Uterus (tissue), 7 donors: Measurements from ENCODE around the gene AUNIP.

DNA sequence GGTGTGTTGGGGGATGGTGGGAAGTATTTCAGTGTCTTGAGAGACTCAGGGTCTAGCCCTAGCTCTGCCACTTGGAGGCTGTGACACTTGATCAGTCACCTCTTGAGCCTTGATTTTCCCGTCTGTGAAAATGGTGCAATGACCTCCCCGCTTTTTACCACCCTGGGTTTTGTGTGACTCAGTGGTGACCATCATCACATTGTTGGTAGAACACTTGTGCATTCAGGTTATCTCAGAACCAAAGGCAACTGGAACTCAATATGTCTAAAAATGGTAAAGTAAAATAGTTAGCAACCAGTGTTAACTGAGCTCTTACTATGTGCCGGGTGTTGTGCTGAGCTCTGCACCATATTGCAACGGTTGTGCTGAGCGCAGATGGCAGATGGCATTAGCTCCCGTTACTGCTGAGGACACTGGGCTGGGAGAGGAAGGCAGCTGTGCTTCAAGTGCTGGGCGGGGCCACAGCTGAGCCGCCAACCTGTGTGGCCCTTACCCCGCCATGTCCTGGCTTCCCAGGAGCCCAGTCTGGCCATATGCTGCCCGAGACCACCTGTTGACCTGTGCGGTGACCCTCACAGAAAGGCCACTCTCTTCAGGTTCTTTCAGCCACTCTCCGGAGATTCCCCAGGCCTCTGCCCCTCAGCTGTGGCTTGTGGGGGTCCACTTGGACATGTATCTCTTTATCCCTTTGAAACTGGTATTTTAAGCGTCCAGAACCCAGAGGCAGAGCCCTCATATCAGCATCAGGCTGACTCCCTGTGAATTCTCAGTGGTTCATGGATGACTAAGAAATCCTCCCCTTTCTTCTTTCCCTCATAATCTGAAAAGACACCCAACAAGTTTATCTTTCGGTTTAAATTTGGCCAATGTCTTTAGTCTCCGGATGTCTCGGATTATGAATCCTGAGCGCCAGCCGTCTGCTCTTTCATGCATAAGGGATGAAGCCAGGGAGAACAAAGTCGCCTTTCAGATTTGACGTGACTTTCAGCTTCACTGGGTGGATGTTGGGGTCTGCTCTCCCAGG, 26.3 kb downstream of the LDLRAP1 start:
- PRO-cap, 4 experiments = no peak in any of the 4 experiments
- RAMPAGE, long total RNA, 2 experiments = no peak in any of the 2 experiments
- RRBS = no CpG with 5 or more reads among the region's 20 CpGs

DNA sequence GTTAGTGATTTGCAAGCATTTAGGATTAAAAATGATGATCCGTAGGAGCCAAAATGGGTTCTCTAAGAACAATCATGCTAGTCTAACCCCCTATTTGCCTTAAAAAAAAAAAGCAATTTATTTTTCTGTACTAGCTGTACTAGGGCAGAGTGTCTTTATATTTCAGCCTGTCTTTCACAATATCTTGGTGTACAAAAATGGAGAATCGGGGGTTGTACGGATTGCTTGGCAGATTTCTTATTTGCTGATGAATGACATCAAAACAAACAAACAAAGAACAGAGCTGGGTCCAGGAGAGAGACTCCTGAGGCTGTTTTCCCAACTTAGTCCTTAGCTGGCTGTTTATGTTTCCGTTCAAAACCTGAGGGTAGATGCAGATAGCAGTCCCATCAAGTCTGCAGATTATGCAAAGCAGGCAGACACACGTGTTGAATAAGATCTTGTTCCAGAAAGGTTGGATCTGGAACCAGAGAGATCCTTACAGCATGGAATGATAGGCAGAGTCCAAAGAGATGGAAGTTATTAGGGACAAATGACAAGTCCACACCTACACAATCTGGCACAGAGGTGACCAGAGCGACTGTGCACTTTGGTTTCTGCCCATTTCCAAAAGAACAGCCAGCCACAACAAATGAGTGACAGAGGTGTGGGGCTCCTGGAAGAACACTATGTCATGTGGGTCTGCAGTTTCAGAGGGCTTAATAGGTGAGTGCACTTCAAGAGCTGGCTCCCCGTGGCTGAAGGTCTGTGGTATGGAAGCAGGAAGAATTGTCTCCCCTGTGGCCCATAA, 65.5 kb downstream of the MAN1C1 start:
- PRO-cap, 4 experiments = no peak in any of the 4 experiments
- RAMPAGE, long total RNA, 2 experiments = no peak in any of the 2 experiments
- RRBS = no CpG with 5 or more reads among the region's 7 CpGs

DNA sequence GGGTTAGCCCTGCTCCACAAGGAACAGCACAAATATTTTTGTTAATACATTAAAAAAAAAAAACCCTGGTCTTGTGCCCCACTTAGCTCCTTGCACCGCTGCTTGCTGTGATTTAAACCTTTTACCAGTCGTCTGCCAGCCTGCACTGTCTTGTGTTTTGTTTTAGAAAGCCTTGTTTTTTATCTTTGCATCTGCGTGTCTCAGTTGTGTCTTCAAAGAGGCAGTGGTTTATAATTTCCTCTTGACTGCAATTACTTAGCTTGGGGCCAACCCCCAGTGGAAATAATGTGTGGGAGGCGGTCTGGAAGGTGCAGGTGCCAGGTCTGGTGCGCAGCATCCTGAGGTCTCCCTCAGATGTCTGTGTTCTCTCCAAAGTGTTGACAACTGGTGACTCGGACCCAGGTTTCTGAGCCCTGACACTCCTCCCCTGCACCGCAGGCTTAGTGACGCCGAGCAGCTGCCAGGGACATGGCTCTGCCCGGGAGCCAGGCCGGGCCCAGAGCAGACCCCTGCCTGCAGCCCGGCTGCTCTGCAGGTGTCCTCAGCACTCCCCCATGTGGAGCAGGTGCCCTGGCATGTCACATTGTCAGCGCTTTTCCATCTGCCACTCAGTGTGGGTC, 25.1 kb upstream of the SELENON start:
- PRO-cap, 4 experiments = no peak in any of the 4 experiments
- RAMPAGE, long total RNA, 2 experiments = no peak in any of the 2 experiments
- RRBS = no CpG with 5 or more reads among the region's 13 CpGs

- PRO-cap, 4 experiments = no peak in any of the 4 experiments
- RAMPAGE, long total RNA, 2 experiments = no peak in any of the 2 experiments
- RRBS = 89% methylated on average over 4 of the region's 20 CpGs
Measured at GRCh38 chr1:25777944-25778622, 21.9 kb upstream of the SELENON start.

DNA sequence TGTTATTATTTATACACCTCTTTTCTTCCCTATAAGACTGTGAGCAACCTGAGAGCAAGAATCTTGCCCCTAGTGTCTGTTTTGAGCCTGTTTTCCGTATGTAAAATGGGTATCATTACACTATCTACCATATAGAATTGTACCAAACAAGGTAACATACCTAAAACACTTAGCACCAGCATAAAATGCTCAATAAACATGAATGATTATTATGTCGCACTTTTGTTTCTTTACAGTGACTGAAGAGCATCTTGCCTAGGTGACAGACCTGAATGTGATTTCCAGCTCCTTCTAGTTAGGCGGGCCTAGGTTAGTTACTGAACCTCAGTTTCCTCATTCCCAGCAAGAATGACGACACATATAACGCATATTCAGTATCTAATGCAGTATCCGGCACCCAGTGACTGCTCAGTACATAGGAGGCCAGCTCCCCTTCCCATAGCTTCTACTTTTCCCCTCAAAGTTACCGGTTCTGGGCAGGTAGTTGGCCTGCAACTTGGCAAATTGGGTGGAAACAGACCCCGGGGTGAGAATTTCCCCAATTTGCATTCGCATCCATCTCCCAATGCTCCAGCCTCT, 823 bp downstream of the AUNIP start:
- PRO-cap, 4 experiments = no peak in any of the 4 experiments
- RAMPAGE, long total RNA, 2 experiments = no peak in any of the 2 experiments
- RRBS = 20% methylated on average over 3 of the region's 9 CpGs

GRCh38 chr1:25859041-25860073, at the start of gene AUNIP:
AUNIP (minus strand) TSS chr1:25859457.
- PRO-cap, 4 experiments = peak in 4 of 4 experiments; most common plus-strand start chr1:25859552 (in 4); most common minus-strand start chr1:25859410 (in 1)
- RAMPAGE, long total RNA, 2 experiments = start-site peak on the minus strand in 1 of 2 experiments, at chr1:25859364-25859420 at its widest, 6 to 44 reads per replicate
- RRBS = 2% methylated on average over 21 of the region's 78 CpGs

DNA sequence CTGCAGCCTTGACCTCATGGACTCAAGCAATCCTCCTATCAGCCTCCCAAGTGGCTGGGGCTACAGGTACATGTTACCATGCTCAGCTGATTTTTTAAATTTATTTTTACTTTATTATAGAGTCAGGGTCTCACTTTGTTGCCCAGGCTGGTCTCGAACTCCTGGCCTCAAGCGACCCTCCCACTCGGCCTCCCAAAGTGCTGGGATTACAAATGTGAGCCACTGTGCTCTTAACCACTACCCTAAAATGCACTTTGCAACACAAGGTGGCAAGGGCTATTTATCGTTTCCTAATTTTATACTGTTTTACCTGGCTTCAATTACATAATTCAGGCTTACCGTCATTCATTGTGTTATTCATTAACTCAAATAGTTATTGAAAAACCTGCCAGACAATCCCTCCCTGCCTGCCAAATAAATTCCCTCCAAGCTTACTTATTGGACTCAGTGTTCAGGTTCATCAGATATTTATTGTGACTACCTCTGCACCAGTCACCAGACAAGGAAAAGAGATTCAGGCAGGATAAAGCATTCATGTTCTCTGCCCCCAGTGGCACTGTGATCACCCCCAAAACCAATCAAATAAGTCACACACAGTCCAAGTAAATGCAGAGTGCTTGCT, 8.0 kb upstream of the AUNIP start:
- PRO-cap, 4 experiments = peak in 2 of 4 experiments; most common plus-strand start position 498 of the sequence (in 2); most common minus-strand start position 256 of the sequence (in 1)
- RAMPAGE, long total RNA, 2 experiments = no peak in any of the 2 experiments
- RRBS = no CpG with 5 or more reads among the region's 5 CpGs

GRCh38 chr1:25907468-25907941, 1.3 kb upstream of the STMN1 start:
- PRO-cap, 4 experiments = no peak in any of the 4 experiments
- RAMPAGE, long total RNA, 2 experiments = no peak in any of the 2 experiments
- RRBS = no CpG with 5 or more reads among the region's 8 CpGs

DNA sequence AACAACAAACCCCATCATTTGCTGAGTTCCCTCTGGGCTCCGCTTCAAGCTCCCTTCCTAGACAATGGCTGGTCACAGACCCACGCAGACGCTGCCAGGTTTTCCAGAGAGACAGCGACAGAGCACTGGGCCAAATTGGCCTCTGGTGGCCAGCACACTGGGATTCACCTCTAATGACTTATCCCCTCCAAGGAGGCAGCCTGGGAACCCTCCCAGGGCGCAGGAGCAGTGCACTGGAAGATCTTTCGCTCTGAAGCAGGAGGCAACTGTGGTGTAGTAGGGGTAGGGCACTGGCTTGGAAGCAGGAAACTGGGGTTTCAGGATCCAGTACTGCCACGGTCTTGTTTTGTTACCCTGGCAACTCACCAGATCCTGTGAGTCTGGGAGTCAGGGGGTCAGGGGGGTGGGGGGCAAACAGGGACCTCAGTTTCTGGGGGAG, 21.0 kb upstream of the STMN1 start:
- PRO-cap, 4 experiments = no peak in any of the 4 experiments
- RAMPAGE, long total RNA, 2 experiments = no peak in any of the 2 experiments
- RRBS = no CpG with 5 or more reads among the region's 7 CpGs

GRCh38 chr1:26233562-26234094, 372 bp upstream of the CEP85 start:
- PRO-cap, 4 experiments = peak in 4 of 4 experiments; most common minus-strand start chr1:26234027 (in 3)
- RAMPAGE, long total RNA, 2 experiments = no peak in any of the 2 experiments
- RRBS = 9% methylated on average over 5 of the region's 23 CpGs

DNA sequence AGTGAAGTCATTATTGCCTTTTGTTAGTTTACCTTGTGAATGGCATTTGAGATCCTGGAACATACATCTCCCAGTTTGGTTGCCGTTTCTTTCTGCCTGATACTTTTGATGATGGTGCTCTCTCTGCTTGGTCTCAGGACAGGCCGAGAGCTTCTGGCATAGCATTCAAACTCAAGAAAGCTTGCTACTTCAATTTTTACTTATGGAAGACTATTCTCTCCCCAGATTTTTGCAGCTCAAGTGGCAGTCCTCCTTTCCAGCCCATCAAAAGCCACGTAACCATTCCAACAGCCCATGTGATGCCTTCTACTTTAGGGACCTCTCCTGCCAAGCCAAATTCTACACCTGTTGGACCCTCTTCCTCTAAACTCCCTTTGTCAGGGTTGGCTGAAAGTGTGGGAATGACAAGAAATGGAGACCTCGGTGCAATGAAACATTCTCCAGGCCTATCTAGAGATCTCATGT, 21.0 kb downstream of the CEP85 start:
- PRO-cap, 4 experiments = no peak in any of the 4 experiments
- RAMPAGE, long total RNA, 2 experiments = no peak in any of the 2 experiments
- RRBS = no CpG with 5 or more reads among the region's 4 CpGs

DNA sequence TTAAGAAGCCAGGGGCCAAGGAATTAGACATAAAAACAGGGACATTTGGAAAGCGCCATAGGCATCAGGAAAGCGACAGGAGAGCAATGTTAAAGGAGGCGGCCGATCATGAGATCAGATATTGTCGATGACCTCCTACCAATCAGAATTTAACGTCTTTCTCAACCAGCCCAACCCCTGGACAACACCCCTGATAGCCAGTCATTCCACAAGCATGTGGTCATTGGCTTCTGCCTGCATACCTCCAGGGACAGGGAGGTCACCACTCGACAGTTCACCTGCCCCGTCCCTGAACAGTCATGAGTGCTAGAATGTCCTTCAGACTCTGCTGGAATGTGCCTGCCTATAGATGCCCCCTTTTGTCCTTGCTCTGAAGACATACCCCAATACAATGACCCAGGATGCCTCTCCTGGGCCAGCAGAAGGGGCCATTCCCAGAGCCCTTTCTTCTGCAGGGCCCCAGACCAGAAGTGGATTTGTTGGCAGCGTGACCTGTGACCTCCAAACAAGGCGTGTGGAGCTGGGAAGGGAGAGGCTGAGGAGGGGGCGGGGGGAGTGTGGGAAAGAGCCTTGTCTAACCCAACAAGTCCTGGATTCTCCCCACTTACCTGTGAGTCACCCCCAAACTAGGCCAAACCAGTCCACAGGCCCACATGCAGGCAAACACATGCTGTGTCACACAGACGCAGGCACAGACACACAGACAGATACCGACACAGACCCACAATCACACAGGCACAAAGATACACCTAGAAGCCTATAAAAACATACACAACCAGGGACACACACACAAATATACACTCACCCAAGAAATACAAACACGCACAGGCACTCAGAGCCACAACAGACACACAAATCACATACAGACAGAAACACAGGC, 2.2 kb downstream of the CRYBG2 start:
- PRO-cap, 4 experiments = no peak in any of the 4 experiments
- RAMPAGE, long total RNA, 2 experiments = no peak in any of the 2 experiments
- RRBS = no CpG with 5 or more reads among the region's 14 CpGs

DNA sequence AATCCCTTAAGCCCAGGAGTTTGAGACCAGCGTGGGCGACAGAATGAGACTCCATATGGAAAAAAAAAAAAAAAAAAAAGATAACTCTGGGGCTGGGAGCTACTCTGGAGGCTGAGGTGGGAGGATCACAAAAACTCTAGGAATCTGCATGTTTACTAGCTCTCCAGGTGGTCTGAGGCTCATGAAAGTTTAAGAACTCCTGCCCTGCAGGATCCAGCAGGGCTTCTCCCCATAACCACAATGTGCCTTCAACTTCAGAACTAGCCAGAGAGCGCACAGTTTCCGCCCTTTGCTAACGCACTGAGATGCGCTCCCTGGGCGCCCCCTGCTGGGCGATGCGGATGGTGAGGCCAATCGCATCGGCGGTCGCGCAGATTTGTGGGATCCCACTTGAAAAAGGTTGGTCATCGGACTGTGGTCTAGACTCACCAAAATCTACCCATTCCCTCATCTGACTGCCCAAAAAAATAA, 8.8 kb downstream of the ZNF683 start:
- PRO-cap, 4 experiments = no peak in any of the 4 experiments
- RAMPAGE, long total RNA, 2 experiments = no peak in any of the 2 experiments
- RRBS = no CpG with 5 or more reads among the region's 15 CpGs

DNA sequence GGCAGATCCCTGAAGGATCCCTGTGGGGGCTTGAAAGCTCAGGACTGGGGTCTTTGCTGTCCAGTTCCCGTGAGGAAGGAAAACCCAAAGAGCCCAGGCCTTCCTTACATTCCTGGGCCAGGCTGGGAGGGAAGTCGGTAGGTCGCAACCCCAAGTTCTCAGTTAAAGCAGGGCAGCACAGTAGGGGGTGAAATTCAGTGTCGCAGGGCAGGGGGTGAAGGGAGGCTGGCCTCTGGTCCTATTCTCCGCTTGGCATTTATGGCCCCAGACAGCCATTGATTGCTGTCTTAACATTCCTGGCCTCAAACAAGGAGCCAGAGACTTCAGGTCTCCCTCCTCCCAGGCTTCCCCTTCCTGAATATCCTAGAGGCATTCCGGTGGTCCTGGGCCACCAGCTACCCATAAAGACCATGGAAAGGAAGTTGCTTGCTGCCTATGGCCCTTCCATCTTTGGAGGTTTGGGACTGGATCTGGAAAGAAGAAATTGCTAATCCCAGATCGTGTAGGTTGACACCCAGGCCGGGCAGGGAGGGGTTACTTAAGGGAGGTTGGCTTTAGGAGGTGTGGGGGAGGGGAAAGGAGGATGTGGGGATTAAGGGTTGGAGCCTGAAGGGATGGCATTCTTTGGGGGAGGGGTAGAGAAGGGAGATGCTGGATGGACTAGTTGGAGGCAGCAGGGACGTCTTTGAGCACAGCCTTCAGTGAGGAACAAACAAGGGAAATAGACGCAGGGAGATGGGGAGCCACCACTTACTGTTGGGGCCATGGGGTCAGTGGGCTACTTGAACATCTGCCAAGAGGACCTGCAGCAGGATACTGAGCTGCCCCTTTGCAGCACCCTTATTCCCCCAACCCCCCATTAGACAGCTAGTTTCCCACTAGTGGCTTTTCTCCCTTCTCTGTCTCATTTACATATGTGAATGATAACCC, 1.8 kb downstream of the LIN28A start:
- PRO-cap, 4 experiments = no peak in any of the 4 experiments
- RAMPAGE, long total RNA, 2 experiments = no peak in any of the 2 experiments
- RRBS = no CpG with 5 or more reads among the region's 10 CpGs

- PRO-cap, 4 experiments = peak in 4 of 4 experiments; most common plus-strand start chr1:26472819 (in 1); most common minus-strand start chr1:26473038 (in 4)
- RAMPAGE, long total RNA, 2 experiments = start-site peak on the plus strand in 1 of 2 experiments, at chr1:26472614-26472620 at its widest, 16 reads per replicate
- RRBS = 3% methylated on average over 8 of the region's 76 CpGs
Measured at GRCh38 chr1:26472587-26473138, 423 bp downstream of the HMGN2 start.

DNA sequence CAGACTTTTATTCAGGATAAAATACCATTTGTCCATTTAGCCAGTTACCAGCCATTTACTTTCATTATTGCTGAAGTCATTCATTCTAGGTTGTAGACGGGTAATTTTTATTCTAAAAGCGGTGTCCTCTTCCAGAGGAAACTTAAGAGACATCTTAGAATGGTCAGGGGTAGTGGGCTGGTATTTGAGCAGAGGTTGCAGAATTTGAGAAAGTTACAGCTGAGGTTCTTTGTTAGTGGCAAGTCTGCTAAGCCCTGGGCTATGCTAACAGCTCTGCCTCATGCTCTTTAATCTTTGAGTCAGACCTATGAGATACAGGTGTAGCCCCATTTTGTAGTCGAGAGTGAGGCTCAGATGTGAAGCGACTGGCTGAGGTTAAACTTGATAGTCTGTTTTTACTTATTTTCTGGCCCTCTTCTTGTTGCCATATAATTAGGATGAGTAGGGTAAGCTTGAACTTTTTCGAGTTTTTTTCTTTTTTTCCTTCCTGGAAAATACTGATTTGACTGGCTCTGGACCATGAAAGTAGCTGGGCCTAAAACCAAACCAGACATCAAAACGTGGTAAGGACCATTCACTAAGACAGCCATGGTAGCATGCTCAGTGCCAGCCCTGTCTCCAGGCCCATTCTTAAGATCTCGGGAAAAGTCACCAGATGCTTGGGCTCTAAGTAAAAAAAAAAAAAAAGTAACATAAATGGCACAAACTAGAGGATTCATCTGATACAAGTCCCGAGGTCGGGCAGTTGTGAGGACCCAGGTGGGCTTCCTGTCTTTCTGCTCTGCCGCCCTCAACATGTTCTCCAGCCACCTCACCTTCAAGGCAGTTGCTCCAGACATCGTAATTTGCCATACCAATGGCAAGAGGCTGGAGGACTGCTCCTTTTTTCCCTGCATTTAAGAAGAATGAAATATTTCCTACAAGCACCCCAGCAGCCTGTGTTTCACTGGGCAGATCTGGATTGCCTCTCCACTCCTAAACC, 4.9 kb downstream of the HMGN2 start:
- PRO-cap, 4 experiments = no peak in any of the 4 experiments
- RAMPAGE, long total RNA, 2 experiments = no peak in any of the 2 experiments
- RRBS = no CpG with 5 or more reads among the region's 11 CpGs

GRCh38 chr1:26530967-26531601, 1.5 kb downstream of the RPS6KA1 start:
- PRO-cap, 4 experiments = peak in 1 of 4 experiments; most common plus-strand start chr1:26531246 (in 1); most common minus-strand start chr1:26531157 (in 1)
- RAMPAGE, long total RNA, 2 experiments = no peak in any of the 2 experiments
- RRBS = no CpG with 5 or more reads among the region's 9 CpGs

DNA sequence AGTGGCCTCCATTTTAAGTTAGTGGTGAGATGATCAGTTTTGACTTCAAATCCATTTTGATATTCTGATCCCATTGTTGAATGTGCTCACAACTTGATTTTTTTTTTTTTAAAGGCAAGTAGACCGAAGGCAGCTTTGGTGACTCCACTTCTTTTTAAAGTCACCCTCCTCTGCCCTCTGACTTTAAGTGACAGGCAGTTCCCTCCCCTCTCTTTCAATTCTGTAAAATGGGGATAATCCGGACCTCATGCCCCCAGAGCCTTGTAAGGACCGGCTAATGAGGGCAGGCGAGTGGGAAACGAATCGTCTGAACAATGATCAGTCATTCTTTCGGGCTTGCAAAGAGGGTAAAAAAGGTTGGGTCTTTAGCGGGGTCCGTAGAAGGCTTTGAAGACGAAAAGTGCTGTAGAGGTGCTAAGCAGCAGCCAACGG, 885 bp upstream of the ARID1A start:
- PRO-cap, 4 experiments = no peak in any of the 4 experiments
- RAMPAGE, long total RNA, 2 experiments = no peak in any of the 2 experiments
- RRBS = no CpG with 5 or more reads among the region's 11 CpGs

- PRO-cap, 4 experiments = no peak in any of the 4 experiments
- RAMPAGE, long total RNA, 2 experiments = no peak in any of the 2 experiments
- RRBS = no CpG with 5 or more reads among the region's 7 CpGs
Measured at GRCh38 chr1:26720297-26721079, 24.7 kb downstream of the ARID1A start.

DNA sequence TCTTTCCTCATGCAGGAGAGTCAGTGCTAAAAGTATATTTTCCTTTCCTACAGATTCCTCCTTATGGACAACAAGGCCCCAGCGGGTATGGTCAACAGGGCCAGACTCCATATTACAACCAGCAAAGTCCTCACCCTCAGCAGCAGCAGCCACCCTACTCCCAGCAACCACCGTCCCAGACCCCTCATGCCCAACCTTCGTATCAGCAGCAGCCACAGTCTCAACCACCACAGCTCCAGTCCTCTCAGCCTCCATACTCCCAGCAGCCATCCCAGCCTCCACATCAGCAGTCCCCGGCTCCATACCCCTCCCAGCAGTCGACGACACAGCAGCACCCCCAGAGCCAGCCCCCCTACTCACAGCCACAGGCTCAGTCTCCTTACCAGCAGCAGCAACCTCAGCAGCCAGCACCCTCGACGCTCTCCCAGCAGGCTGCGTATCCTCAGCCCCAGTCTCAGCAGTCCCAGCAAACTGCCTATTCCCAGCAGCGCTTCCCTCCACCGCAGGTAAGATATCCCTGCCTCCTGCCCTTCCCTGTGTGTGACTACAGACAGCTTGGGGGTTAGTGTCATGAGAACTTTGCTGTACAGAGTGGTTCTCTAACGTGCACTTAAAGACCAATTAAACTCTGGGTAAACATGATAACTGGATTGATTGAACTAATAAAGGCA, 35.4 kb downstream of the ARID1A start:
- PRO-cap, 4 experiments = no peak in any of the 4 experiments
- RAMPAGE, long total RNA, 2 experiments = no peak in any of the 2 experiments
- RRBS = no CpG with 5 or more reads among the region's 12 CpGs